MCF 10A (cell line): ENCODE measurements around the genes GFER and DNASE1L2.

GRCh38 chr16:1965216-1966097 lies 831 bp upstream of the RPS2 start:
- PRO-cap: bidirectional peak, plus-strand start at chr16:1965307, minus-strand start at chr16:1965281; bidirectional peak, plus-strand start at chr16:1965873, minus-strand start at chr16:1965740
- RRBS: 1% methylated on average over 12 of the region's 44 CpGs

GRCh38 chr16:1984071-1984969 lies at the start of gene GFER:
Gene GFER (plus strand): TSS chr16:1984193.
- PRO-cap: bidirectional peak, plus-strand start at chr16:1984219, minus-strand start at chr16:1984033; bidirectional peak, plus-strand start at chr16:1984441, minus-strand start at chr16:1984429
- RRBS: under 1% methylated on average over 45 of the region's 91 CpGs

GRCh38 chr16:2004615-2005479 lies 14.7 kb upstream of the NPW start:
- PRO-cap: no peak
- RRBS: no CpG with 5 or more reads among the region's 37 CpGs

- PRO-cap: no peak
- RRBS: no CpG with 5 or more reads among the region's 21 CpGs
These were observed 4.4 kb downstream of the NHERF2 start for GRCh38 chr16:2030815-2031799.

DNA sequence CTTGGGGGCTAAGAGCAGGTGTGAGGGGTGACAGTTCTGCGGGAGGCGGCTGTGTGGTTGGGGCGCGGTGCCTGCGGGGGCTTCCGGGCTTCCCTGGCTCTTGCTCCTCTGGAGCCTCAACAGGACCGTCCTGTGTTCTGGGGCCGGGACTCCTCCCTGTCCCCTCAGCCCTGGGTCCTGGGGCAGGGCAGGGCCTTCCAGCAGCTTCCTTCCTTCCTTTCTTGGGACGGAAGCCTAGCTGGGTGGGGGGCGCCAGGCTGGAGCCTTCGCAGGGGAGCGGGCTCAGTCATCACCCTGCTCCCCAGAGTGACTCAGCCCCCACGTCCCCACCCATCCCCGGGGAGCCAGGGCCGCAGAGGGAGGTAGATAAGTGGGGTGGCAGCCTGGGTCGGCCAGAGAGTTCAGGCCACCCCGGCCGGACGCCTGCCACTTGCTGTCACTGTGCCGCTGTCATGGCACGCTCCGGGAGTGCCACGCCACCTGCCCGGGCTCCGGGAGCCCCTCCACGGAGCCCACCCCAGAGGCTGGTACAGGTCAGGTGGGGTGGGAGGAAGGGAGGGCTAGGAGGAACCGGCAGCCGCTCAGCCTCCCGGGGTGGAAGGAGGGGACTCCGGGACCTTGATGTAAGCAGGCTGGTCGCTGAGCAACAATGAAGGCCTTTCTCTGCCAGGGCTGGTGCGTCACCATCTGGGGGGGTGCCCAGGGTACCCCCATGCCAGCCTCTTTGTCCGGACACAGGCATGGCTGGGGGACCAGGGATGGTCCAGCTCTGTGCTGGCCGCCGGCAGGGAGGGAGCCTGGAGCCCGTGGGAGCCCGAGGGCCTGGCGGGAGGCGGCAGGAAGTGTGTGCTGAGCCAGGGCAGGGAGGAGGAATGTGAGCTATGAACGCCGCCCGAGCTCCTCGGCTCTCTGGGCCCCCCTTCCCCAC lies 6.5 kb downstream of the NHERF2 start:
- PRO-cap: no peak
- RRBS: 57% methylated on average over 19 of the region's 43 CpGs

GRCh38 chr16:2177643-2178301 lies 18.6 kb downstream of the CASKIN1 start:
- PRO-cap: no peak
- RRBS: 98% methylated on average over 4 of the region's 35 CpGs

DNA sequence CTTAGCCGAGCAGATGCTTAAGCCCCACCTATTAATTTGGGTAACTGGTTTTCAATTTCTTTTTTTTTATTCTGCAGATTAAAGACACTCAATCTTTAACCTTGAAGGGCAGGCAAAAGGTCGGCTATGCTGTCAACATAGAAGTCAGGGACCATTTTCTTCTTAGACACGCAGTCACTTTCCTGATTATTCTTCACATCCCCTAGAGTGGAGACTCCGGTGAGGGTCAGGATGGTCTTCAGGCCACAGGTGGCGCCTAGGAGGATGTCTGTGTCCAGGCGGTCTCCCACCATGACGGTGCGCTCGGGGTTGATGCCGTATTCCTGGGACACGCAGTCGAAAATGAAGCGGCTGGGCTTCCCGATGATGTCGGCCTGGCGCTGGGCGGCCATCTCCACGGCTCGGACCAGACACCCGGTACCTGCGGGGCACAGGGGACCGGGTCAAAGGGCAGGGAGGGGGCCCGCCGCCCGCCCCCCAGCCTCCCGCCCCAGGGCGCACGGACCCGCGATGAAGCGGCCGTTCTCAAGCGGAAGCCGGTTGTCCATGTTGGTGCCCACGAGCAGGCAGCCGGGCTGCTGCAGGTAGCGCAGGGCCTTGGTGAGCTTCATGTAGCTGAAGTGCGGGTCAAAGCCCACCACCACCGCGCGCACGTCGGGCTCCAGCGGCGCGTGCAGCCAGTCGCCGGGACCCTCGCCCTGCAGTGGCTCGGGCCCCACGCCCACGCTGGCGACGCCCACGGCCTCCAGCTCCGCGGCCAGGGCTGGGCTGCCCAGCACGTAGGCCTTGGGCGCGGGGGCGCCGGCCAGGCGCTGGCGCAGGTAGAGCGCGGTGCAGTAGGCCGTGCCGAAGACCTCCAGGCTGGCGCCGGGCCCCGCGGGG lies 766 bp downstream of the PGP start:
- PRO-cap: unidirectional peak, plus-strand start at position 267 of the sequence; bidirectional peak, plus-strand start at position 782 of the sequence, minus-strand start at position 705 of the sequence
- RRBS: under 1% methylated on average over 13 of the region's 72 CpGs

DNA sequence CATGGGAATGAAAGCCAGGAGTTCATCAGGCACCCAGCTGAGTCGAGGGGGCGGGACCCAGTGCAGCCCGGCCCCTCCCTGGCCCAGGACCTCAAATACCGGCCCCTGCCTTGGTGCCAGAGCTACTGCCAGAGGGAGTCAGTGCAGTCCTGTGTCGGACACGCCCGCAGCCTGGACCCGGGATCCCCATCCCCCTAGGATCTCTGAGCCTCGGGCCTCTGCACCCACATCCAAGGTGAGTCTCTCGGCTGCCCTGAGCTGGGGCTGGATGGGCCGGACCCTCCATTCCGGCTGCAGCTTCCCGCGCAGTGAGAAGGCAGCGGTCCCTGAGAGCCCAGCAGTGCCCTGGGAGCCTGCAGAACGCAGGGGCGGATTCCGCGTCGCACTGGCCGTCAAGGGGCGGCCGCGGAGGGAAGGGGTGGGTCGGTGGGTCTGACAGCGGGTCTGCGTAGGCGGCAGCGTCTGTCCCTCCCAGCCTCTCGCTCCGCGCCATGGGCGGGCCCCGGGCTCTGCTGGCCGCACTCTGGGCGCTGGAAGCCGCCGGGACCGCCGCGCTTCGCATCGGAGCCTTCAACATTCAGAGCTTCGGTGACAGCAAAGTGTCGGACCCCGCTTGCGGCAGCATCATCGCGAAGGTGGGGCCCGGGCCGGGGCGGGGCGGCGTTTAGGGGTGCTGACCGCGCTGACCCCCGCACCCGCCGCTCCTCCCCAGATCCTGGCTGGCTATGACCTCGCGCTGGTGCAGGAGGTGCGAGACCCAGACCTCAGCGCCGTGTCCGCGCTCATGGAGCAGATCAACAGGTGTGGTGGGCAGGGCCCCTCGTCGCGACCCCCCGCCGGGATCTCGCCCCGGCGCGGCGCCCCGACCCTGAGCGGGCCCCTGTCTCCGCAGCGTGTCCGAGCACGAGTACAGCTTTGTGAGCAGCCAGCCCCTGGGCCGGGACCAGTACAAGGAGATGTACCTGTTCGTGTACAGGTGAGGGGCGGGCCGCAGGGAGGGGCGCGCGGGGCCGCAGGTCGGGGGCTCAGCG lies at the start of gene DNASE1L2:
Gene DNASE1L2, plus strand, starts transcription at position 119 of the 1,031 bp plus-strand sequence.
- PRO-cap: no peak
- RRBS: 61% methylated on average over 30 of the region's 92 CpGs

DNA sequence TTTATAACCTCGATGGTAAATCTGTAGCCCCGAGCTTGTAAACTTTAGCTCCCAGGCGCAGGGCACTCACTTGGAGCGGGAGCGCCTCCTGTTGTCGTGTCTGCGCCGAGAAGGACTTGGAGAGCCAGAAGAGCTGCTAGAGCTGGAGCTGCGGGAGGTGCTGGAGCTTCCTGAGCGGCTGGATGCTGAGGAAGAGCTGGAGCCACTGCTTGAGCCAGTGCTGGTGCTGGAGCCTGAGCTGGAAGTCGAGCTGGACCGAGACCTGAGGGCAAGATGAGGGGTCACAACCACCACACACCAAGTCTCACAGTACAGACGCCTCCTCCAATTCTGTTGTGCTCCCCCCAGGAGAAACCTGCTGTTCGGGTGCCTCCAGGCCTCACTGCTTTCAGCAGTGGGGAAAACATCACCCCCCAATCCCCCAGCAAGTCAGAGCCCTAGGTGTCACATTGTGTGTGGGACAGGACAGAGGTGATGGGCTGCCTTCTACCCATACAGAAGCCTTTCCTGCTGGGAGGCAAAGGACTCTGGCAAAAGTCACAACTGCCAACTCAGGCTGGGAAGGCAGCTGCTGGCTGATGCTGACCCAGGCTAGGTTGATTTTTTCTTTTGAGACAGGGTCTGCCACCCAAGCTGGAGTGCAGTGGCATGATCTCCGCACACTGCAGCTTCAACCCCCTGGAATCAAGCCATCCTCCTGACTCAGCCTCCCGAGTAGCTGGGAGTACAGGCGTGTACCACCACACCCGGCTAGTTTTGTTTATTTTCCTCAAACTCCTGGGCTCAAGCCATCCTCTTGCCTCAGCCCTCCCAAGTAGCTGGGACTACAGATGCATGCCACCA lies 4.7 kb downstream of the RNPS1 start:
- PRO-cap: no peak
- RRBS: no CpG with 5 or more reads among the region's 18 CpGs

DNA sequence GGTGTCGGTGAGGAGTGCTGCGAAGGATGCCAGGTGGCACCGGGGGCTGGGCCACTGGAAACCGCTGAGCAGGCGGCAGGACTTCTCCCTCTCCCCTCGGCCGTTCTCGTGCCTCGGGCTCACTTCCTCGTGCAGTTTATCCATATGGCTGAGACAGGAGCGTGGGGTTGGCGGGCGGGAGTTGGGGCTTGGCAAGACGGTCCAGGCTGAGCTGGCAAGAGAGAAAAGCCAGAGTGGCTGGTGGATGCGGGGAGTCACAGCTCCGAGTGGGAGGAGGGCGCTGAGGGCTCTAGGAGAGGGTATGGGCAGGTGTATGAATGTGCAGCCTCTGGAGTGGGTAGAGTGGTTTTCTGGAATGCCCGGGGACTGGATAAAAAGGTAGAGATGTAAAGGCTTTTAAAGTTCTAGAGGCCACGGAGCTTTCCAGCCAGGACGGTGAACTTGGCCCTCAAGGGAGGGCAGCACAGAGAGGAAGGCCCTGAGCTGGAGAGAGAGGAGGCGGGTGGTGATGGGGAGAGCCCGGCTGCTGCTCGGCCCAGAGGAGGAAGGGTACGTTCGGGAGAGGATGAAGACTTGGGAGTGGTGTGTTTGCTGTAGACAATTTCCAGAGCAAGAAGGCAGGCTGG lies 8.4 kb downstream of the TBC1D24 start:
- PRO-cap: no peak
- RRBS: no CpG with 5 or more reads among the region's 25 CpGs

DNA sequence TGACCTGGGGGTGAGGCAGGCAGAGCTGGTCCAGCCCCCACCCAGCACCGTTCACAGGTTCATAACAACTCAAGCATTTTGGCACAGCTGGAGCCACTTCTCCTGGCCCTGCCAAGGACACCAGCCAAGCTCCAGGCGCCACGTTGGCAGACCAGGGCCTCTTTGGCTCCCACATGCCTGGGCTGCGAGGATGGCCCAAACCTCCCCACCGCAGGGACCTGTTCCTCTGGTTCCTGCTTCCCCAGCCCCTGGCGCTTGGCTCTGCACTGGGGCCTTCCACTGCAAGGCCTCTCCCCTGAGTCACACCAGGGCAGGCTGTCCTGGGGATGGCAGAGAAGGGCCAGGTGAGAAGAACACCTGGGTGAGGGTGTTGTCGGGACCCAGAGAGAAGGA lies 14.9 kb upstream of the ATP6V0C start:
- PRO-cap: no peak
- RRBS: no CpG with 5 or more reads among the region's 7 CpGs

DNA sequence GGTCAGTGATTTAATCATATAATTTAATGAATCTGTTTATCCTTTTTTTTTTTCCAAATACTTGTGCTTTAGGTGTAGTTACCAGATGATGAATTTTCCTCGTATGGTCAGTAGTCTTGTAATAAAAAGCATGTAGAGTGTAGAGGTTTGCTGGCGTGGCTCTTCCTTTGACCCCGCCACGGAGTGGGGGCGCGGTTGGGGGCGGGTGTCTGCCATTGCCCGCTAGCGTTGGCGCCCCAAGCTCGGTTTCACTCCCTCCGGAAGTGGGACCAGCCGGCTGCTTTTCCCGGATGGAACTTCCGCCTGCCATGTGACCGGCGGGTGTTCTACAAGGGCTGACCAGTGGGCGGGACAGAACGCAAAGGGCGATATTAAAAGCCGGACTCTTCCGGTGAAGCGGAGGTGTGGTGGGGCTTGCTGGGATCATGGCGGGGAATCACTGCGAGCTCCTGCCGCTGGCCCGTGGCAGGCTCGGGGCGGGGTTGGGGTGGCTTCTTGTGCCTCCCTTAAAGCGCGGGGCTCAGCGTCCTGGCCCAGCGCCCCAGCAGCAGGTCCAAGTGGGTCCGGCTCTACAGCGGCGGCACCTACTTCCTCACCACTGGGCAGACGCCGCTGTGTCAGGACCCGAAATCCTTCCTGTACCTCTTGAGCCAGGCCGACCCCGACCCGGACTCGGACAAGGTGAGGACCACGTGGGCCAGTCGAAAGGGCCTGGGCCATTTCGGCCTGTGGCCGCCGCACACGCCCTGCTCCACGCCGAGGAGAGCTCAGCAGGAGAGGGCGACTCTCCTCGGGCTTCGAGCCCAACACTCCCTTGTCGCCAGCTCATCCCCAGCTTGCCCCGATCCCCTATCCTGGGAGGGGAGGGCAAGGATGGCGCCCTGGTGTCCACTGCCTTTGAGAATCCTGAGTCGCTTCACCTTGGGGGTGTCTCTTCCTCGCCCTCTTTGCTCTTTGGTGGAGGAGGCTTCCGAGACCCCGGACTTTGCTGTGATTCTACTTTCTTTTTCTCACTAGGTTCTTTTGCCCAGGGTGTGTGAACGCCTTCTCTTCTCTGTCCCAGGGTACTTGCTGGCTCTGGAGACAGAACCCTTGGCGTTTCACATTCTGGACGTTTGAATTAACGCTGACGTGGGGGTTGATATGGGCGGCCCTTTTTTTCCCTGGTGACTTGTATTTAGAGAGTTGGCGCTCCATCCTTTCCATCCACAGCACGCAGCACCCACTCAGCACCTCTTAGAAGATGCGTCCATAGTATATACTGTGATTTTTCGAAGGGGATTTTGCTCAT lies 65.7 kb downstream of the PDPK1 start:
- PRO-cap: bidirectional peak, plus-strand start at position 401 of the sequence, minus-strand start at position 265 of the sequence; bidirectional peak, plus-strand start at position 720 of the sequence, minus-strand start at position 764 of the sequence; bidirectional peak, plus-strand start at position 1,096 of the sequence, minus-strand start at position 1,117 of the sequence
- RRBS: 4% methylated on average over 6 of the region's 71 CpGs

DNA sequence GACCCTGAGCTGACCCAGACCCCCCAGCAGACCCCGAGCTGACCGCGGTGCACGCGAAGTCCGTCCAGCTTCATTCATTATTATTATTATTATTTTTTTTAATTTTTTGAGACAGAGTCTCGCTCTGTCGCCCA lies 280 bp upstream of the PRSS27 start:
- PRO-cap: no peak
- RRBS: no CpG with 5 or more reads among the region's 8 CpGs

GRCh38 chr16:2768723-2769390 lies 8.2 kb downstream of the ELOB start:
- PRO-cap: bidirectional peak, plus-strand start at chr16:2769047, minus-strand start at chr16:2768859
- RRBS: no CpG with 5 or more reads among the region's 17 CpGs

GRCh38 chr16:2770416-2770918 lies 6.6 kb downstream of the ELOB start:
- PRO-cap: bidirectional peak, plus-strand start at chr16:2770526, minus-strand start at chr16:2770521
- RRBS: no CpG with 5 or more reads among the region's 17 CpGs

DNA sequence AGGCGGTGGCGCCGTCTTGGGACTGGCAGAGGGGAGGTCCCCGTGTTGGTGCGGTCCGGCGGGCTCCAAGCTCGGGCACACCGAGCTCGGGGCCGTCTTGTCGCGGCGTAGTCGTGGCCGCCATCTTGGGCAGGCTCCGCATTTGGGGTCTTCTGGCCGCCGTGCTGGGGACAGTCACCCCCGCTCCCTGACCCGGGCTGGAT lies 278 bp upstream of the ELOB start:
- PRO-cap: bidirectional peak, plus-strand start outside the sequence, minus-strand start at position 144 of the sequence
- RRBS: 4% methylated on average over 1 of the region's 21 CpGs

- PRO-cap: no peak
- RRBS: 22% methylated on average over 30 of the region's 68 CpGs
These were observed 2.3 kb downstream of the PRSS33 start for GRCh38 chr16:2784755-2785754.

- PRO-cap: no peak
- RRBS: 75% methylated on average over 3 of the region's 7 CpGs
These were observed 11.8 kb downstream of the ZG16B start for GRCh38 chr16:2841888-2842257.

DNA sequence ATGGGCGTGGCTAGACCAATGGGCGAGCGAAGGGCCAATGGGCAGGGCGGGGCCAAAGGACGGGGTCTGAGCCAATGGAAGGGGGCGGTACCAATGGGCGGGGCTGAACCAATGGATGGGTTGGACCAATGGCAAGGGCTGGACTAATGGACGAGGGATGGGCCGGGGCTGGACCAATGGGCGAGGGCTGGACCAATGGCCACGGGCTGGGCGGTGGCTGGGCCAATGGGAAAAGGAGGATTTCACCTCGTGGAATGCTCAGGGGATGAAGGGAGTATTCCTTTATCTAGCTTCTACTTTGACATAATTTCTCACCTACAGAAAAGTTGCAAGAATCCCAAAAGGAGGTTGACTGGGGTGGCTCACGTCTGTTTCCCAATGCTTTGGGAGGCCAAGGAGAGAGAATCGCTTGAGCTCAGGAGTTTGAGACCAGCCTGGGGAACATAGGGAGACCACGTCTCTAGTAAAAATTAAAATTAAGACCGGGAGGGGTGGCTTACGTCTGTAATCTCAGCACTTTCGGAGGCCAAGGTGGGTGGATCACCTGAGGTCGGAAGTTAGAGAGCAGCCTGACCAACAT lies 5.8 kb upstream of the FLYWCH1 start:
- PRO-cap: no peak
- RRBS: no CpG with 5 or more reads among the region's 20 CpGs

DNA sequence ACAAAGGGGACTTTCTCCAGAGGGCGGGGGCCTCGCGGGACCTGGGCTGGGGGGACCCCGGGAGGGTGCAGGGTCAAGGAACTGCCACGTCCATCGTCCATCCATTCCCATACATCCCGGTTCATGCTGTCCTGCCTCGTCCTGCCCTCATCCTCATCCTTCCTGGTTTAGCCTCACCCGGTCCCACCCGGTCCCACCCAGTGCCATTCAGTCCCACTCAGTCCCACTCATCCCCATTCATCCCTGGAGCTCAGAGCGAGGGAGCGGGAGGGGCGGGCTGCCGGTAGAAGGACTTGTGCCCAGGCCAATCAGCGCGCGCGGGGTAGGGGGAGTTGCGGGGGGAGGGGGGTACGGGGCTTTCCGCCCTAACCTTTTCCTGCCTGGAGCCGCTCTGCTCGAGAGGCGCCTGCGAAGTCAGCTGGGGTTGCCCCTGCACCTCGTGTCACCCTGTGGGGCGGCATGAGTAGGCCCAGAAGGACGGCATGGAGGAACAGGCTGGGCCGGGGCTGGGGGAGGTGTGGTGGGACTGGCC lies 13.6 kb downstream of the FLYWCH1 start:
- PRO-cap: no peak
- RRBS: 91% methylated on average over 15 of the region's 29 CpGs